Bronchus (tissue), 1 donor: Measurements from ENCODE around the gene PTRH1.

GRCh38 chr9:127503956-127504620 lies 52.8 kb downstream of the LRSAM1 start:
- PRO-cap, result no peak

DNA sequence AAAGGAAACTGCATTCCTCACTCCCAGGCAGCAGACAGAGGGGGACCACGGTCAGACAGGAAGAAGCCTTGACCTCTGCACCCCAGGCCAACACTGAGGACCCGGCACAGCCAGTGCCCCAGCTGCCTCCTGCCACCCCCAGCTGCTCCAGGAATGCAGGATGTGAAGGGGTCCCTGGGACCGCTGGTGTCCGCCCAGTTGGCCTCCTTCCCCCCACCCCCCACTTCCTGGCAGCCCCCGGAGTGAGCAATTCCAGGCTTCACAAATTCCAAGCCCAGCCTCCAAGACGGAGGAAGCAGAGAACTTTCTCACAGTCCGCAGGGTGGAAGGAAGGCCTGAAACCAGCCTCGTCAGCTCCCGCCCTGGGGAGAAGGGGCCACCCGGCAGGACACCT lies 47.5 kb downstream of the NIBAN2 start:
- PRO-cap, result no peak

DNA sequence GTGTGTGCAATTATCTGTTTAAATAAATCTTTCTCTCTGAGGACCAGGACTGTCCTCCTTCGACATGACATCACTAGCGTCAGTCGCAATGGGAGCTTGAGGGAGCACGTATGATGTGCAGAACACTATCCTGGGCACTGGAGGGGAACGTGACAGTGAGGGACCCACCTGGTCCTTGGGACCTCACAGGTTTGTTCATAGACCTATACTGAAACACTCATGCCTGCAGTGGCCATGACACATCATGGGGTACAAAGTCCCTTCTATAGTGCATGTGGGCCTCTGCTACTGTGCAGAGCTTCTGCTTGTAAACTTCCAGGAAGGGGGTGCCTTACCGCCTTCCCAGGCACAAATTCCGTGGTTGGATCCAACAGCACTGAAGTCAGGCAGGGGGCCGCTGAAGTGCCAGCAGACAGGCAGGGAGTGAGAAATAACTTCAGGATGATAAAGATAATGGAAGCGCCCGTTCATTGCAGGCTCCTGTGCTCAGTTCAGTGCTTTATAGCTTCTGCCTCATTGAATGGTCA lies 7.2 kb upstream of the NIBAN2 start:
- PRO-cap, result no peak

DNA sequence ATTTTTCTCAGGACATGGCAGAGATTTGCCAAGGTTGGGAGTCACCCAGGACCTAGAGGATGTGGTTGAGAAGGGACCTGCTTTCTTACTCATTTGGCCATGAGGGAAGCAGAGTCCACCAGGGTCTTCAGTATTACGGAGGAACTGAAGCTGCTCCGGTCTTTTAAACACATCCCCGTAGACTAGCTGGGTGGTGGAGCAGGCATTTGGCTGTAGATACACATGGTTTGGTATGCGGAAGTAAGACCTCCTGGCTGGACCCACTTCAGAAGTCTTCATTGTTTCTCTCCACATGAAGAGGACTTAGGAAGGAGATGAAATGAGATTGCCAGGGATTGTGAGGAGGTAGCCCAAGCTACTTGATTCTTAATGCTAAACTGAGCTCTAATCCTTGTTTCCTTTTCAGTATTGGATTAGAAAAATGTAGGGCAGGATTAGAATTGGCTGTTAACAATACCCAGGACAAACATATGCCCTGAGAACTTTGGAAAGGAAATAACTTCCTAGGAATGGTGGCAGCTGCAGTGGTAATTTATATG lies 32.9 kb downstream of the STXBP1 start:
- PRO-cap, result no peak

DNA sequence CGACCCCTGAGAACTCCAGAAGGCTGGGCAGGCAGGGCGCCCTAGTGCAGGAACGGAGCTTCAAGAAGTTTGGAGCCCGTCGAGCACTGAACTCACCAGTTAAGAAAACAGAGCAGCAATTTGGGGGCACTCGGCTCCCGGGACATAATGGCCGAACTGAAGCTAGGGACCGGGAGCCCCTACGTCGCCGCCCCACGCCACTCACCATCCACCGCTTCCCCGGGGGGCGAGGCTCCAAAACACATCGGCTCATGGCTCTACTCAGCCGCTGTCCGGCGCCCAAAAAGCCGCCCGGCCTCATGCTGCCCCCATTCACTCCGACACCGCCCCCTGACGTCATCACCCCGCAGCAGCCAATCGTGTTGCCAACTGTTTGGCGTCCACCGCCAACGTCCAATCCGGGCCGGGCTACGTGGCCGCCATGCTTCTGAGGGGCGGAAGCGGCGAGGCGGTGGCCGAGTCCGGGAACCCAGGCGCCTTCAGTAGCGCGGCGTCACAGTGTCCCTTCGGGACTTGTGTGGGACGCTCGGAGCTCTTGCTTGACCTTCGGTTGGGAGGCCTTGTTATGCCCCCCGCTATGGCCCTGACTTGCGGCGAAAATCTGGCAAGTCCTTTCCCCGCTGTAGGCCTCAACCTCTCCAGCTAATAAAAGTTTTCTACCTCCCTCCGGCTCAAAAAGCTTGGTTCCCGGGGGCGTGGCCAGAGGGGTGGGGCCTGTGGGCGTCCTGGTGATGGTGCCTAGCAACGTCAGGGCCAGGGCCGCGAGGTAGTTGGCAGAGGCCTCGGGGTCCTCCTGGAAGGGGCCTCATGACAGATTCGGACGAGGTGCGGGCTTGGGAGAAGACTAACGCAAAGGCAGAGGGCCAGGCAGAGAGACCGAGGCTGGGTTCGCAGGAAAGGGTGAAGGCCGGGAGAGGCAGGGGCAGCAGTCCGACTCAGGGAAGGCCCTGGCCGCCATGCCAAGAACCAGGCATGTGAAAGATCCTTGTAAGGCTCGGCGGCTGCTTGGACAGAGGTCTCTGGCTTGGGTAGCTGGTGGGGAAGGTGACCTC lies at the start of gene PTRH1:
Gene PTRH1, minus strand, starts transcription at position 325 of the 1,052 bp plus-strand sequence.
- PRO-cap, result bidirectional peak, plus-strand start at position 446 of the sequence, minus-strand start at position 322 of the sequence; bidirectional peak, plus-strand start at position 744 of the sequence, minus-strand start at position 627 of the sequence

- PRO-cap, result no peak
Observed at GRCh38 chr9:127748356-127748672, 13.2 kb upstream of the TOR2A start.

DNA sequence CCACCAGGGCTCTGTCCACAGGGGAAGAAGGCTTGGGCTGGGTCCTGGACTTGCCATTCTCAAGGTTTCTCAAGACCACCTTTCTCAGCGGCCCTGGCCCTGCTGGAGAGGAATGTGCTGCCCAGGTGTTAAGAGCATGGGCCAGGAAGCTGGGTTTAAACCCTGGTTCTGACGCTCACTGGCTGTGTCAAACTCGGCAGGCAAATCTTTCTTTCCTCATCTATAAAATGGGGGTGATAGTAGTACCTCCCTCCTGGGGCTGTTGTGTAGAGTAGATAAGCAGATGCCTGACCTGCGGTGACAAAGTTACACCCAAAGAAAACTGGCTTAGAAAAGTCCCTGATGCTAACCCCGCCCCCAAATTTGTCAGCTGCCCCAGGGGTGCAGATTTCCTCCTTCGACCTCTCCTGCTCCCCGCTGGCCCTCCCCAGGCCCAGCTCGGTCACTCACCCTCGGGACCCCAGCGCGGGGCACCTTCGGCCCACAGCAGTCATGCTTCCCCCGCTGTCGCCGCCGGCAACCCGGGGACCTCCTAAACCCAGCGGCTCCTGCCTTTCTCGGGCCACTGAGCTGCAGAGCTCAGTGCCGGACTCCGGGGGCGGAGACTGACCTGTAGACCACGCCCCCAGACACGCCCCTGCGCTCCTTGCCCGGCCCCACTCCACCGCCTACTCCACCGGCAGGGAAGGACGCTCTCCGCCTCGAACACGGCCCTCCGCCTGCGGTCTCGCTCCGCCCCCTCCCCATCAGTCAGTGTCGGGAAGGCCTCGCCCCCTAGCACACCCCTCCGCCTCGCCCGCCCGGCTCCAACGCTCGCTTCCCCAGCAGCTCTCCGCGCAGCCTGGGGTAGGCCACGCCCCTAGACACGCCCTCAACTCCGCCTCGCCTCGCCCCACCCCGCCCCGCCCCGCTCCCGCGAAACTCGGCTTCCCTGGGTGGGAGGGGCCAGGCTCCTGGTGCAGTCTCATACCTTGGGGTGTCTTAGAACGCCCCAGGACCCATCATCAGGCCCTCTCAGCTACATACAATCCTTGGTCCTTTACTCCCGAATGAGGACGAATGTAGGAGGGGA lies 7.4 kb downstream of the SH2D3C start:
- PRO-cap, result unidirectional peak, minus-strand start at position 302 of the sequence; unidirectional peak, minus-strand start at position 559 of the sequence; unidirectional peak, minus-strand start at position 607 of the sequence

DNA sequence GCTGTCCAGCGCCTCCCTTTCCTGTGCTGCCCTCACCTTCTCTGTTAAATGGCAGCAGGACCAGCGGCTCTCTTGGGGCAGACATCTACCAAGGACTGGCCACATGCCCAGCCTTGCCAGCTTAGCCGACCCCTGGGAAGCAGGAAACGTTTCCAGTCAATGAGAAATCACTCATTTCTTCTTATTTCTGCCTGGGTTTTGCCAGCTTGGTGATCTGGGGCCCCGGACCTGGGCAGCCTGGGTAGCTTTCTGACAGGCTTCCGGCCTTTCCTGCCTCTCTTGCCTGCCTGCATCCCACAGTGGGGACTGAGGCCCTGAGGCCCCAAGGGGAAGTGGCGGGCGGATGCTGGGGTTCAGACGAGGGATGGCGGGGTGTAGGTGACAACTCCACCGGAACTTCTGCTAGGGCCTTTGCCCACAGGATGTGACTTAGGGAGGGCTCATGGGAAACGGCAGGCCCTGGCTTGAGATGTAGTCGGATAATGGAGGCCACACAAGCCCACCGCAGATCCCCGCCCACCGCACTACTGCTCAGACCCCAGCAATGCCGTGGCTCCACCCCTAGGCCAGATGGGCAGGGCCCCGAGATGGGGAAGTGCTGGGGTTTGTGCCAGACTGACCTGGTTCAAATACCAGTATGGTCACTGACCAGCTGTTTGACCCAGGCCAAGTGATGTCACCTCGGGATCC lies 2.8 kb upstream of the CDK9 start:
- PRO-cap, result unidirectional peak, minus-strand start at position 334 of the sequence

DNA sequence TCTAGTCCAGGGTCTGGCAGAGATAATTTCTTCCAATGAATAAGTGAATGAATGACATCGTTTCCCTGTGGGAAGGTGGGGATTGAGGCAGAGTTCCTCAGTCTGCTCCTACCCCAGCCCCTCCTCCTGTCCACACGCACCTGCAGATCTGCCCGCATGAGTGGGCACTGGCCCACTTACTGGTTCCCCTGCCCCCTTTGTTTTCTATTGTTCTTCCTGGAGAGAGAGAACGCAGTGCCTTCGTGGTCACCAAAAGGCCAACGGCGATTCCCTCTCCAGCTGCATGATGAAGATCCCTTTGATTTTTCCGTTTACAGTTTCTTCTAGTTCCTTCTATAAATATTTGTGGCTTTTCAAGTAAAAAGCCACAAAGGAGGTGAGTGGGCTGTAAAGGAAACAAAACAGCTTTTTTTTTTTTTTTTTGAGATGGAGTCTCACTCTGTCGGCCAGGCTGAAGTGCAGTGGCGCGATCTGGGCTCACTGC lies 5.8 kb upstream of the FPGS start:
- PRO-cap, result no peak

GRCh38 chr9:127814831-127815907 lies 12.5 kb downstream of the FPGS start:
- PRO-cap, result no peak

- PRO-cap, result bidirectional peak, plus-strand start at chr9:127915548, minus-strand start at chr9:127915376; bidirectional peak, plus-strand start at chr9:127916043, minus-strand start at chr9:127915920
Observed at GRCh38 chr9:127915139-127916421, 1.3 kb downstream of the ST6GALNAC4 start.

DNA sequence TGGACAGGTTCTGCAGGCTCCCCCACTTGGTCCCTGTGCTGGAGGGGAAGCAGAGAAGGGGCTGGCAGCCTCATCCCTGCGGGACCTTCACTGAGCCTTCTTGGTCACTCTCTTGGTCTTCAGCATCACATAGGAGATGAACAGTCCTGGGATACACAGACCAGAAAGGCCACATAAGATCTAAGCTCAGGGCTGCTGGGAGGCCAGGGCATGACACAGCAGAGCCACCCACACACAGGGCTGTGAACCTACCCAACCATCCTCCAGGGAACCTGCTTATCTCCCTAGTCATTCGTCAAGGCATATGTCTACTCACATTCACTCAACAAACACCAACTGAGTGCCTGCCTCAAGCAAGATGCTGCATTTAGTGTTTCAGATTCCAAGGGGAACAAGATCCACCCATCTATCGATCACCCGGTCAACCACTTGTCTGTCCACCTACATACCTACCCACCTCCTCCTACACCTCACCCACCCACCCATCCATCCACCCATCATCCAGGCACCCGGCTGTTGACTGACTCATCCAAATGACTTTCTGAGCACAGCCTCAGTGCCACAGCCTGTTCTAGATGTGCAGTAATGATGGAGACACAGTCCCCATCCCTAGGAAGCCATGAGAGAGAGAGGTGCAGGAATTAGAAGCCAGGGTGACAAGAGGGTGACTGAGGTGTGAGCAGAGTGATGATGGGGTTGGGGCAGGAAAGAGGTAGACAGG lies 1.9 kb downstream of the DPM2 start:
- PRO-cap, result no peak

- PRO-cap, result no peak
Observed at GRCh38 chr9:127953821-127954366, 16.2 kb upstream of the DPM2 start.

GRCh38 chr9:127962970-127963270 lies 17.9 kb downstream of the EEIG1 start:
- PRO-cap, result no peak

DNA sequence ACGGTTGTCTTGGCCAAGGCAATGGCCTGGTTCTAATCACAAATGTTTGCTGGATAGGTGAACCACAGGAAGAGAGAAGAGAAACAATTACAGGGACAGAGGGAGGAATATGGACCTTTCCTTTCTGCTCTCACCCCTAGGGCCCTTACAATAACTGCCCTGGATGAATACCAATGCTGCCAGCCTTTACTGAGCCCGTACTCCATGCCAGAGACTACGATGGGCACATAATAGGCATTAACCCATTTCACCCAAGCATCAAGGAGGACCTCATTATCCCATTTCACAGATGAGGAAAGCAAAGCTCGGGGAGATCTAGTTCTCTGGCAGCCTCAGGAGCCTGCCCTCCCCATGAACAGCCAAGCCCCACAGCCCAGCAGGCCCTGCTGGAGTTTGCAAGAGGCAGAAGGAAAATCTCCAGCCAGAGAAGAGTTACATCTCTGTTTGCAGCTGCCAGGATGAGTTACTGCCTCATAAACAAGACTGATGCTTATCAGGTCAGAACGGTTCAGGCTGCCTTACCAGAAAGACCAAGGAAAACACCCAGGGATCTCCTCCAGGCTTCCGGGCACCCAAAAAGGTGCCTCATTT lies 11.4 kb downstream of the EEIG1 start:
- PRO-cap, result no peak

DNA sequence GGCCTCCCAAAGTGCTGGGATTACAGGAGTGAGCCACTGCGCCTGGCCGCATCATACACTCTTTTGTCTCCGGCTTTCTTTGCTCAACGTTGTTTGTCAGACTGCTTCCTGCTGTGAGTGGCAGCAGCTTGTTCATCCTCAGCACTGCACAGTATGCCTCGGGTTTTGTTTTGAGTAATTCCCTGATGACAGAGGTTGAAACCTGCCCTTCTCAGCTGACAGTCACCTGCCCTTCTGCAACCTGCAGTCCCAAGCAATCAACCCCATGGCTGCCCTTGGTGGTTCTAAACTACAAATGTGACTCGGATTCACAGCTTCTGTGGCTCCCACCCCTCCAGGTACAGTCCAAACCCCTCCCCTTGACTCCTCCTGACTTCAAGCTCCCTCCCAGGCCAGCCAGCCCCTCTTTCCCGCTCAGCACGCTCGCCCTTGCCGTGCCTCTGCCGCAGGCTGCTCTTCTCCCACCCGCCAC lies 10.4 kb downstream of the EEIG1 start:
- PRO-cap, result bidirectional peak, plus-strand start at position 167 of the sequence, minus-strand start at position 146 of the sequence

GRCh38 chr9:128007377-128008229 lies 26.8 kb upstream of the EEIG1 start:
- PRO-cap, result bidirectional peak, plus-strand start at chr9:128008071, minus-strand start at chr9:128007936

- PRO-cap, result bidirectional peak, plus-strand start at chr9:128103342, minus-strand start at chr9:128103089
Observed at GRCh38 chr9:128102789-128103924, 24.4 kb downstream of the PTGES2 start.

DNA sequence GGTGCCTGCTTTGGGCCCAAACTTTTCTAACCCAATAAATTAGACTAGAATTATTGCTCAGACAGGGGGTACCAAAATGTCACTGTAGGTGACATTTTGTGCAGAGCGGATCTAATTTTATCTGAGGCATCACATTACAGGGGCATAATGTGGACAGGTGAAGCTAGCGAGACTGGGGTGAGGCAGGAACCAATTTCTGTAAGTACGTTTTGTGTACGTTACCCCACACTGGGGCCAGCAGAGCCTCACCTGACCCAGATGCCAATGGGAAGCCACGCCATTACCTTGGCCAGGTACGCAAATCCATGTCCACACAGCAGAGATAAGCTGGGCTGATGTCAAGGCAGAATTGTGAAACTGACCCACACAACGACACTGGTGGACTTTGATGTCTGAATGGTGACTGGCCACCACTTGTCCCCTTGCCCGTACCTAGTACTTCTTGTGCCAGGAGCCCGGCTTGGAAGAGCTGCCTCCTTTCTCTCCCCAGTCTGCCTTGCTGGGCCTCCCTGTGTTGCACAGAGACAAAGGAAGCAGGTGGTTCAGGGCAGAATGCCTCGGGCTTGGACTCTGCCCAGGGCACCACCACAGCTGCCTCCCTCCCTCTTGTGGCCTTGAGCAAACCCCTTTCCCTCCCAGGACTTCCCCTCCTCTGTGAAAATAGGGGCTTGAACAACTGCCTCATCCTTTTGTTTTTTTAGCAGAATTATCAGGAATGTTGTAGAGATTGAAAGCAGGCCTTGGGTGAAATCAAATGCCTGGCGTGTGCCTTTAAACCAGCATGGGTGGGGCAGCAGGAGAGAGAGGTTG lies 23.4 kb downstream of the PTGES2 start:
- PRO-cap, result no peak

DNA sequence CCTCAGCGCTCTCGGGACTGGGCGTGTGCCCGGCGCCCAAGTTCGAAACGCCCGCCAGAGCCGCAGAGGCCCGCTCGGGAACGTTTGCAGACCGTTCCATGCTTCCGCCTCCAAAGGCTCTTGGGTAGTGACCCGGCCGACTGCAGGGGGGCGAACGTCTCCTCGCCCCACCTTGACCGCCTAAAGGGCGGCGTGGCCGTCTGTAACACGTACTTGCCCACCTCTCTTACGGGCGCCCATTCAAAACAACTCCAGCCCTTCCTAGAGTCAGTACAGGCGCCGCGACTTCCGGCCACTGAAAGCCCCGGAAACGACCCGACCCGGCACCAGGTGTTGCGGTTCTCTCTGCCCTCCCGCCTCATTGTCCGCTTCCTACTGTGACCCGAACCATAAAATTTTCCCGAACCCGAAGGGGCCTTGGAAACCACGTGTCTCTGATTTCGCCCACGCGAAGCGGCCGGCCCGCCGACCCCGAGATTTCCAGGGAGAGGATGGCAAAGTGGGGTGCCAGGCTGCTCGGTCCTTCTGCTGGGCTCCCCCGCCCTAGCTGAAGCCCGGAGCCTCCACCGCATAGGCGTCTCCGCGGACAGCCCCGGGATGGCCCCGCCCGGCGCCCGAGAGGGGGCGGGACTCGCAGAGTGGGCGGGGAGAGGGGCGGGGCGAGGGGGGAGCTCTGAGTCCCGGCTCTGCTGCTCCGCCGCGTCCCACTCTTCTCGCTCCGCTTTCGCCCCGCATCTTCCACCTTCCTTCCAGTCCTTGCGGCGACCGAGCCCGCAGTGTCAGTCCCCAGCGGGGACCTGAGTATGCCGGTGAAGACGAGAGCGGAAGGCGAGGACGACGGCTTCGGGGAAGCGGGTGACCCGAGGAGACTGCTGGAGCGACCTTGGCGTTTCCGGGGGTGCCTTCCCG lies 567 bp upstream of the PTGES2 start:
- PRO-cap, result bidirectional peak, plus-strand start at position 676 of the sequence, minus-strand start at position 549 of the sequence